Karpas-422 (cell line): Measurements from ENCODE around the gene MARCKS.

GRCh38 chr6:111767618-111768295, 105.5 kb downstream of the FYN start:
- PRO-cap = no peak
- RAMPAGE, long total RNA = no peak

- PRO-cap = no peak
- RAMPAGE, long total RNA = no peak
Measured at GRCh38 chr6:111780753-111781705, 92.2 kb downstream of the FYN start.

DNA sequence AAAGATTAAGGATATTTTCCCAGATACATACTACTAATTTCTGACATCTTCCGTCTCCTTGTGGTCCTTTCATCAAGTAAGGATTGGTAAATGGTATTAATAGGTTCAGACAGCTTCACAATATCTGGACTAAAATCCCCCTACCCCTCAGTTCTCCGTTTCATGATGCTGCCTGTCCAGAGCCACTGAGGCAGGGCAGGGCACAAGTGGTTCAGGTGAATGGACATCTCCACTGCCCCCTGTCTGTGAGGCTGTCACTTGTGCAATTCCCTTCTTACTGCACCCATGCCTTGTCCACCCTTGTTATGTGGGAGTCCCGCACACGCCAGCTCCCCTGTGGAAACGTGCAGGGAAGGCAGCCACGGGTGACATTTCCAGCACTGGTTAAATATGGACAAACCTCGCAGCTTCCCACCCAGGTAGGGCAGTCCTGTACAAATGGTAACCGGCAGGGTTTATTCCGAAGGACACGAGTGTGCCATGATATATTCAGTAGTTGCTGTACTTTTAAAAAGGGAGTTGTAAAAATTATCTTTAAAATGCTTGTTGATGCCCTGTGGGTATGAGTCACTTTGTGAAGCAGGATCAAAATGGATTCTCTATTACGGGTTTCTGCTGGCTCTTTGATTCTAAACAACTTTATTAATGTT, 73.6 kb downstream of the FYN start:
- PRO-cap = no peak
- RAMPAGE, long total RNA = no peak

- PRO-cap = no peak
- RAMPAGE, long total RNA = no peak
Measured at GRCh38 chr6:111973938-111974273, 80.0 kb upstream of the CCN6 start.

DNA sequence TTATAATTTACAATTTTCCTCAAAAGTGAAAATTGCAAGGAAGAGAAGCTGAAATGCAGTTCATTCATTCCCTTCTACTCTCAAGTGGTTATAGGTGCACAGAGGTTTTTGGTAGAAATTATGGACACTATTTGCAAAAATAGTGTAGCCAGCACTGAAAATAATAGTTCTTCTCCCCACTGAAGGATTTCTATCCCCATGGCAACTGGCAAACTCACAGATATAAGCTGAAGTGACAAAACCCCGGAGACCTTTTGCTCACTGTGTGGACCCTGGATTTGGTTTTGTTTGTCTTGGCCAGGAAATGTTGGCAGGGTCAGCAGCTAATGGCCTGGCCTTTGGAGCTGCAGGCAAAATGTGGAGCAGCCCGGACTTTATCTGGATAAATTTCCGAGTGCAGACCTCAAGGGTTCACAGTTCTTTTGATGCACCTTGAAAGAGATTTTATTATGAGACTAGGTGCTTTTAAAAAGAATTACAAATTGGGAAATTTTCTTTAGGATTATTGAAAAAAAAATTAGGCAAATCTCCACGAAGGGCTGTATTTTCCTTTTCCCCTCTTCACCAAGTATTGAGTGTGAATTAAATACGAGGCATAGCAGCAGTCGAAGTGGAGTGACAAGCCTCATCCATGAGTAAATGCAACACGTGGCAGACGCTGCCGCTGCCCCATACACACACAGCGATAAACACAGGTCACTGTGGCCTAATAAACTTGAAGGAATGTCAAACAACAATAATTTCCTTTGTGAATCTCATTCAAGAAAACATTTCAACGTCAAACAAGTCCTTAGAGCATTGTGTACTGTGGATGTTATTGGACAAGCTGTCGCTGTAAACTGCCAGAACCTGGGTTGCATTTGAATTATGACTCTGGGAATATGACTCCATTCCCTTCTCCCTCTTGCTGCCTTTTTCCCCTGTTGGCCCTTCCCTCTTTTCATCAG, 35.2 kb upstream of the CCN6 start:
- PRO-cap = no peak
- RAMPAGE, long total RNA = no peak

GRCh38 chr6:112144879-112145385, 57.5 kb downstream of the FAM229B start:
- PRO-cap = no peak
- RAMPAGE, long total RNA = no peak

DNA sequence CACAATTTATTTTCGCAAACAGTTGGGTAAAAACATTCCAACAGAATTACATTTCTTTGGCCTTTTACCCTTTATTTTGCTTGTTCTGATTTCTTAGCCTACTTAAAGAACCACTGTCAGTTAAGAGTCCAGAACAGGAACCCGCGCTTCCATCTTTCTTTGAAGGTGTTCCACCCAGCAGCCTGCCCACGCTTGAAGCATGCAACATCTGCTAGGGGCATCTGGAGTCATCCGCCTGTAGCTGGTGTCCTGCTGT, 51.8 kb downstream of the LAMA4 start:
- PRO-cap = no peak
- RAMPAGE, long total RNA = no peak

- PRO-cap = no peak
- RAMPAGE, long total RNA = no peak
Measured at GRCh38 chr6:112235822-112236480, 18.4 kb downstream of the LAMA4 start.

DNA sequence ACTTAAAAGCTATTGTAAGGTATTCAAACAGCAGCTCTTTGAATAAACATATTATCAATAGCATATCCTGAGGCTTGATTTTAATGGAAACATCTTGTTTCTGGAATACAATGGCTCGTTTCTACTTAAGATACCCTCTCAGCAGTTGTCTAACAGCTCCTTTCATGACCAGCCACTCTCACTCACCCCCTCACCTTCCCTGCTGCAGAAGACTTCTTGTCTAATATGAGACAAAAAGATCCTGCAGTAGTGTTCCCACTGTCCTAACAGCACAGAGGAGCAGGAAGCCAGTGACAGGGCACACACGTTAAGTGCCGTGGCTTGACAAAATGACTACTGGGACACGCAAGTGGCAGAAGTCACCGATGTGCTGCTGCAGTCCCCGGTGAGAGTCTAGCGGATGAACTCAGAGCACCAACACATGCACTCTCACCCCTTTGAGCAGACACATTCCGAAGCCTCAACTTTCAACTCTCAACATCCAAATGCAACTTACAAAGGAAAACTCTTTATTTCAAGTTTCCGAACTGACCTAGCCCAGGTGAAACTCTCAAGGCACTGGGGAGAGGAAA, 985 bp downstream of the LAMA4 start:
- PRO-cap = no peak
- RAMPAGE, long total RNA = no peak

DNA sequence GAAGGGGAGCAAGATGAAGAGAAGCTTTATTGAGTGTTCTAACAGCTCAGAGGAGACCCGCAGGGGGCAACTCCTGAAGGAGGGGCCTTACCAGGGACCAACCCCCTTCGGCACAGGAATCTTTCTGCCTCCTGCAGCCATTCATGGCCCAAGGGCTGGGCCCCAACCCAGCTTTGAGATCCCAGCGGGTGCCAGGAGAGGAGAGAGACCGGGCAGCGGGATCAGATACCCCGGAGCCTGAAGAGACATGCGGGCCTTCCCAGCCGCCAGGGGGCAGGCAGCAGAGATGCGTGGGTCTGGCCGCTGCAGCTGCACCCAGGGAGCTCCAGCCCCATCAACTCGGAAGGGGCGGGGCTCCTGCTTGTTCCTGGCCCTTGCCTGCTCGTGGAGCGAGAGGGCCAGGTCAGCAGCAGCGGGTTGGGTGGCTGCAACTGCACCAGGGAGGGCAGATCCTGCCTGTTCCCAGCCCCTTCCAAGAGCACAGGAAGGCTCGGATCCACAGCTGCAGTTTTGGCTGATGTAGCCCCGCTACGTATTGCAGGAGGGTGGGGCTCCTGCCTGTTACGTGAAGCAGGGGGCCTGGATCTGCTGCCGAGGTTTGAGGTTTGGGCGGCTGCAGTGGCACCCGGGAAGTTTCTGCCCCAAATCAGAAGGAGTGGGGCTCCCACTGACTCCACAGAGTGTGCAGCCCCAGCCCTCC, 532.8 kb downstream of the RFPL4B start:
- PRO-cap = no peak
- RAMPAGE, long total RNA = no peak

DNA sequence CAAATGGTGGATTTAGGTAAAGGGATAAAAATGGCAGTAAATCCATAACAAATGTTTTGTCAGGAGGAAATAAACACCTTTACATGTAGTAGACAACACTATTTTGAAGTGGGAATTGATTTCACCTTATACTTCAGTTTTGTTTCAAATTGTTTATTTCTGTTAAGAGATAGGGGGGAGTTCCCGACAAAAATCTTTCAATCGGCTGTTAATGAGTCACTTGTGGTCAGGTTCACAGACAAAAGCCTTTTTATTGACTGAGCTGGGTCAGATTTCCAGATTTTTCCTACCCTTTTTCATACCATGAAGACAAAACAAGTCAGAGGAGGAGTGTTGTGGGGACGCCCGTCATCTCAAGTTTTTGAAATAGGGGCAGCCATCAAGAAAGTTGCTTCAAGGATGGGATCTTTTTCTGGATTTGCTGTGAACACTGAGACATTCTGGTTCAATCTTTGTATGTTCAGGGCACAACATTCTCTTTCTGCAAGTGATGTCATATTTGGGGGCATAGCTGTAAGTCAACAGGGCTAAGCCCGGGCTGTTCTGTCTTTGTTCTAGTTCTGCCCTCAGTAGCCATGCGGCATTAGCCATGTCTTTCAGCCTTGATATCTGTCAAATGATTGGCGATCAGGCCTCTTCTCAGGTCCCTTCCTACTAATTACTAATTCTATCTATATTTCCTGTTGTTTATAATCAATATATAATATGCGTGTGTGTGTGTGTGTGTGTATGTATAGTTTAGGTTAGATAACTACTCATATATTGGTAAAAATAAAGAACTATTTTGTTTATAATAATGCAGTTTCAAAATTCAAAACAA, 496.0 kb upstream of the MARCKS start:
- PRO-cap = no peak
- RAMPAGE, long total RNA = no peak

DNA sequence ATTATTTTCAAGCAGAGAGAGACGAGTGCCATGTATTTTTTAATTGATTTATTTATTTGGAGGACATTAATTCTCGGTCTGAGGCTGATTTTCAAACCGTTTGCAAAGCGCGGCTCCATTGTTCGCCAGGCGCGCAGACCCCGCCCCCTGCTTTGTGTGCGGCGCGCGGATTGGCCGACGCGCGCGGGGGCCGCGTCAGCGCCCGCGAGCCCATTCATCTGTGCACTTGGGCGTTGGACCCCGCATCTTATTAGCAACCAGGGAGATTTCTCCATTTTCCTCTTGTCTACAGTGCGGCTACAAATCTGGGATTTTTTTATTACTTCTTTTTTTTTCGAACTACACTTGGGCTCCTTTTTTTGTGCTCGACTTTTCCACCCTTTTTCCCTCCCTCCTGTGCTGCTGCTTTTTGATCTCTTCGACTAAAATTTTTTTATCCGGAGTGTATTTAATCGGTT, at the start of gene MARCKS:
TSS of gene MARCKS (plus strand) at position 223 of the 458 bp plus-strand sequence.
- PRO-cap = no peak
- RAMPAGE, long total RNA = no peak

DNA sequence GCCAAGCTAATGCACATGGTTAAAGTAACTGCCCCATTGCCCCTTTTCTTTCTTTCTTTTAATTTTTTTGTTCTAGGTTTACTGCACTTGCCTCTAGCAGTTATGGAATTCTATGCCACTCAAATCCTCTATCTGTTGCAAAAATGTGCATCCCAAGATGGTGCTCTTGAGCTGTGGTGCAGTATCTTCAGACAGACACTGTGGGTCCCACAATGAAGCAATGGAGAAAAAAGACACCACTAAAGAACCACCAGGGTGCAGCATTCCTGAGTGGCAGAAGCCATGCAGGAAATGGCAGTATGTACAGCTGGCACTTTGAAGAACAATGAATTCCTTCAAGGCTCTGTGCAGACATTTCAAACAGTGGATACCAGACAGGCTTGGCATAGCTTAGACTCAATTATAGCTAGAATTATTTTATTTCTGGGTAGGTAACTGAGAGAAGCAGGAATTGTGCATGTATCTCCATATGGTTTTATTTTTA, 23.9 kb upstream of the HDAC2 start:
- PRO-cap = no peak
- RAMPAGE, long total RNA = no peak

DNA sequence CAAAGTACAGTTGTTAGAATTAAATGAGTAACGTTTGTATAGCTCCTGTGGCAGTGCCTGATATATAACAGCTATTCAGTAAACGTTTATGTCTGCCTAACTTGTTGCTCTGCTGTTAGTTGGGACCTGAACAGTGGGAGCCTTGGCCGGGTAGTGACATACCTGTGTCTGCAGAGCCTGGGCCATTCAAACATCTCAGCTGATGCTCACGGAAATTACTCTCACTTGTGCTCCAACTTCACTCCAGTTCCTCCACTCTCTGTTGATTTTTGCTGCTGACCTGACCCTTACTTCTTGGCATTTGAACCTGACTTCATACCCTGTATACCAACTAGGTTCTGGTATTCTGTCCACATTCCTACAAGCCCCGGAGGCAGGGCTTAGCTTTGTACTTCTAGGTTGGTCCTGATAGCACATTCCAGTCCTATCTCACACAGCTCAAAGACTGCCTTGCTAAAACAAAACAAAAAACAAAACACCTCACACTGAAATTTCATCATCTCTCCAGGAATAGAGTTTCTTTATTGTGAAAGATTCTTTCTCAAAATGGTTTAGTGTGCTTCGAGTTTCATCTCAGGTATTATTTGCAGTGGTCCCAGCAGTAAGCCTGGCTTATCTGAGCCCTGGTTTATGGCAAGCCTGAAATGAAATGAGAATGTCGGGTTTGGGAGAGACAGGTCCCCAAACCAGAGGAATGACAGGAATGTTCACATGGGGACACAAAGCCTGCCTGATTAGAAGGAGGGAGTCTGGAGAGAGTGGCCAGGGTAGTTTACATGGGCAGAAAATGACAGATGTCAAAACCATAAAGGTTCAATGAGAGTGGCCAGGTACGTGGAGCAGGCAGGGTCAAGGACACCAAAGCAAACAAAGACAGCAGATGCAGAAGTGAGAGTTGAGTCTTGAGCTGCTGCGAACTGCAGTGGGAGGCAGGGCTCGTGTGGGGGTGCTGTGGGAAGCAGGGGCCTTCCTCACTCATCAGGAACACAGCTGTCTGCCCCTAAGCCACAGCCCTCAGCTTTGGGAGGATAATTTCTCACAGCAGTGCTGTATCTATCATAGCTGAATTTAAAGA, 174.2 kb upstream of the HDAC2 start:
- PRO-cap = no peak
- RAMPAGE, long total RNA = no peak

DNA sequence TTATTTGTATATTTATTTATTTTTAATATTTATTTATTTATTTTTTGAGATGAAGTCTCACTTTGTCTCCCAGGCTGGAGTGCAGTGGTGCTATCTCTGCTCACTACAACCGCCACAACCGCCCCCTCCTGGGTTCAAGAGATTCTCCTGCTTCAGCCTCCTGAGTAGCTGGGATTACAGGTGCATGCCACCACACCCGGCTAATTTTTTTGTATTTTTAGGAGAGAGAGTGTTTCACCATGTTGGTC, 699.3 kb downstream of the FRK start:
- PRO-cap = no peak
- RAMPAGE, long total RNA = no peak

DNA sequence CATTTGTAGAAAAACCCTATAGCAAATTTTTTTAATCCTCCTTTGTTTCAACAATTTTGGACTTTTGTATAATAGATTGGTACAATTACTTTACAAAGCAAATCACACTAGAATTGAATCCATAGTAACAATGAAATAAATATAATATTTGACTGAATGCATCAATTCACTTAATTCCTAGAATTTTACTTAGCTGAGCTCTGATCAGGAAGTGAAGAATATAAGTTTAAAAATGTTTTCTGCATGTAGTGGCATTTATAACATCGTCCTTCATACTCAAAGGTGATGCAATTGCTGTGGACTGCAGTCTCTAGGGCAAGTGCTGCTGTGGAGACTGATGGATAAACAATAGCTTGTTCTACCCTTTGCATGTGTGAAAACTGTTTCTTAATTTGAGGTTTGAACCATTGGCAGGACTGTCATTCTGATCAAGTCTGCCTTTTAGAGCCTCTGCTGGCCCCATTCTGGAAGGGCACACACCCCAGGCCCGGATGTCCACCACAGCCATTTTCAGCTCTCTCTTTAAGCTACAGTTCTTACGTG, 52.4 kb downstream of the FRK start:
- PRO-cap = no peak
- RAMPAGE, long total RNA = no peak

DNA sequence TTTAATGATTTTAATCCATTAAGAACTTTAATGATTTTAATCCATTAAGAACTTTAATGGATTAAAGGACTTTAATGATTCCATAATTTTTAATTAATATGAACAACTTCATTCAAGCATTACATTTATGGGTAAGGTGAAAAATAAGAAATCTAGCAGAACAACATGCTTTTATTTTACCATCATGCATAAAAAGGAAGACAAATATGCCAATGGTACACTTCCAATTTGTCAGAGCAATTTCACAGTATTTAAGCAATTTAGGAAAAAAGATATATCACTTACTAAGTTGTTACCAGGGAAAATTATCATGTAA, 3.2 kb downstream of the TSPYL1 start:
- PRO-cap = no peak
- RAMPAGE, long total RNA = no peak

DNA sequence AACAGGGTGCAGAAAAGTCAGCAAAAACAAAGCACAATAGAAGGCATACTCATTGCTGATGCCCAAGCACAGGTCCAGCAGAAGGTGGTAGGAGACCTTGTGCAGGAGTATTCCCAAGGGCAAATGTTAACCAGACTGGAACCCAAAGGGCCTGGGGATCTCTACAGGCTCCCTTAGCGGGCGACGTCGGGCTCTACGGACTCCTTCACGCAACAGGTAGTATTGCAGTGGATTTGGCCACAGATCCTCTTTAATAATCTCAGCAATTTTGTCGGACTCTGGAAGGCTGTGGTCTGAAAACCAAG, 1.4 kb downstream of the TSPYL1 start:
- PRO-cap = no peak
- RAMPAGE, long total RNA = no peak

DNA sequence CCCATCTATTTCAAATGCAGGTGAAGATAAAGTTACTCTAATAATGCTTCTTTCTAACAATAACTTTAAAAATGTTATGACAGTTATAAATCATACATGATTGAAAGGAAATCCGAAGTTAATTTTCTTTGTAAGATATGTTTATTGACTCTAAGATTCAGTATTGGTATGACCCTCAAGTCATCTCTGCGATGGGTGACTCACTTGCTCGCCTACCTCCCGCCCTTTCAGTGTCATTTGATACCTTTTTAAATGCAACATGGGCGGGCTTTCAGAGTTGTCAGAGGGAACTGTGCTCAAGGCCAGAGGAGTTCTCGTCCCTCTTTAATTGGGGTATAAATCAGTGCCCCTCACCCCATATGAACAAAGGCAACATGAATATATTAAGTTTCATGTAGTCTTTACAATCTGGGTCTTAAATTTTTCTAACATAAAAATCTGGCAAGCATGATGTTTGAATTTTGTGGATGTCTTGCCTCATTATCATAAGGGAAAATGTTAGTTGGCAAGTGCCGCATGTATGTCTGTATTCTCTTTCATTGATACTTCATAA, 35.3 kb downstream of the DSE start:
- PRO-cap = no peak
- RAMPAGE, long total RNA = no peak

GRCh38 chr6:116433259-116433832, 27.8 kb upstream of the CALHM6 start:
- PRO-cap = no peak
- RAMPAGE, long total RNA = no peak